H9 (cell line): Measurements from ENCODE around the gene ITPKB.

GRCh38 chr1:226738915-226739599 is at the start of gene ITPKB:
ITPKB (minus strand) TSS chr1:226739282.
- PRO-cap, result no peak

- PRO-cap, result no peak
Measured at GRCh38 chr1:226798909-226799686, 60.0 kb upstream of the ITPKB start.

GRCh38 chr1:226904012-226904585 is 33.7 kb downstream of the PSEN2 start:
- PRO-cap, result no peak

GRCh38 chr1:226941799-226942340 is 1.8 kb downstream of the COQ8A start:
- PRO-cap, result no peak

DNA sequence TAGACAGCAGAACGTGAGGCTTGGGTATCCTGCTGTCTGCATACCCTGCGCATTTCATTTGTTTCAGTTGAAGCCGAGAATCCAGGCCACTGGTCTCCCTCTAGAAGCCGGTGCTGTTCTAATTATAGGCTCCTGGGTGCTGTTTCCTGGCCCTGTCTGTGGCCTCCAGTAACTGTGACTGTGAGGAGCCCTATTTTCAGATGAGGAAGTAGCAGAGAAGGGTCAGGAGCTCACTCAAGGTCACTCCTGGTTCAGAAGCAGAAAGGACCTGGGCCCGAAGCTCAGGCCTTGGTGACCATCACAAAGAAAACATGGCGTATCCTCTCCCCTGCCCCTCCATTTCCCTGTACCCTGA is 24.0 kb downstream of the COQ8A start:
- PRO-cap, result no peak

- PRO-cap, result no peak
Measured at GRCh38 chr1:226979264-226980181, 39.4 kb downstream of the COQ8A start.

DNA sequence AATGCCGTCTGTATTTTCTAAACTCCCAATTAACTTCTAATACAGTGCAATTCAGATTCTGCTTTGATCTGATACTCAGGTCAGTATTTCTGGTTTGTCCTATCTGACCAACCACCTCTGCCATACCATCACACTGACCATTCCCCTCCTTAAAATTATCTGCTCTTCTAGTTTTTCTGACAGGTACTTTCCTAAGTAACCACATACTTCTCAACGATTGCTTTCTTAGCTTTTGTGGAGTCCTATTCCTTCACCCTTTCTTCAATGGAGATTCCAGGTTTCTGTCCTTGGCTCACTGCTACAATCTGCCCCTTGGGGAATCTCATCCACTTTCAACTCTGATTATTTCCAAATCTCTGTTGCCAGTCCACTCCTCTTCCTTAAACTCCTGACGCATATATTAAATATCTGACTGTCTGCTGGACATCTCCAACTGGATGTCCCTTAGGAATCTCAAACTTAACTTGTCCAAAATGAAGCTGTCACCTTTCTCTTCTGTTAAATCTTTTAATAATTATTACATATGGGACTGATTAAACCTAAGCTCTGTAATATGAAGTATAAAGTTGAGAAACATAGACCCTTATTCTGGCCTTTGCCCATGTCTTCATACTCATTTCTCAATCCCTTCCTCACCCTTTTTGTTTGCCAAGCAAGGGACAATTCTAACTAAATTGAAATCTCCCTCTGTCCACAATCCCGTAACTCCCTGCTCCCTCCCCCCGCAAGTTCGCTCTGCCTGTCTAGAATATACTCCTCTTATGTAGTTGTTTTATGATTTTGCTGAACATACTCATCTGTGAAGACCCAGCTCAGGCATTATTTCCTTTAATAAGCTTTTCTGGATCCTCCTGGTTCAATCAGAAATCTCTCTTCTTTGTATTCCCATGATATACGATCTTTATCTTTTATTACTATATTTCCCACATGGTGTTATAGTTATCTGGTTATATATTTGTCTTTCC is 121.7 kb downstream of the COQ8A start:
- PRO-cap, result no peak

- PRO-cap, result no peak
Measured at GRCh38 chr1:227086319-227087620, 146.7 kb downstream of the COQ8A start.

DNA sequence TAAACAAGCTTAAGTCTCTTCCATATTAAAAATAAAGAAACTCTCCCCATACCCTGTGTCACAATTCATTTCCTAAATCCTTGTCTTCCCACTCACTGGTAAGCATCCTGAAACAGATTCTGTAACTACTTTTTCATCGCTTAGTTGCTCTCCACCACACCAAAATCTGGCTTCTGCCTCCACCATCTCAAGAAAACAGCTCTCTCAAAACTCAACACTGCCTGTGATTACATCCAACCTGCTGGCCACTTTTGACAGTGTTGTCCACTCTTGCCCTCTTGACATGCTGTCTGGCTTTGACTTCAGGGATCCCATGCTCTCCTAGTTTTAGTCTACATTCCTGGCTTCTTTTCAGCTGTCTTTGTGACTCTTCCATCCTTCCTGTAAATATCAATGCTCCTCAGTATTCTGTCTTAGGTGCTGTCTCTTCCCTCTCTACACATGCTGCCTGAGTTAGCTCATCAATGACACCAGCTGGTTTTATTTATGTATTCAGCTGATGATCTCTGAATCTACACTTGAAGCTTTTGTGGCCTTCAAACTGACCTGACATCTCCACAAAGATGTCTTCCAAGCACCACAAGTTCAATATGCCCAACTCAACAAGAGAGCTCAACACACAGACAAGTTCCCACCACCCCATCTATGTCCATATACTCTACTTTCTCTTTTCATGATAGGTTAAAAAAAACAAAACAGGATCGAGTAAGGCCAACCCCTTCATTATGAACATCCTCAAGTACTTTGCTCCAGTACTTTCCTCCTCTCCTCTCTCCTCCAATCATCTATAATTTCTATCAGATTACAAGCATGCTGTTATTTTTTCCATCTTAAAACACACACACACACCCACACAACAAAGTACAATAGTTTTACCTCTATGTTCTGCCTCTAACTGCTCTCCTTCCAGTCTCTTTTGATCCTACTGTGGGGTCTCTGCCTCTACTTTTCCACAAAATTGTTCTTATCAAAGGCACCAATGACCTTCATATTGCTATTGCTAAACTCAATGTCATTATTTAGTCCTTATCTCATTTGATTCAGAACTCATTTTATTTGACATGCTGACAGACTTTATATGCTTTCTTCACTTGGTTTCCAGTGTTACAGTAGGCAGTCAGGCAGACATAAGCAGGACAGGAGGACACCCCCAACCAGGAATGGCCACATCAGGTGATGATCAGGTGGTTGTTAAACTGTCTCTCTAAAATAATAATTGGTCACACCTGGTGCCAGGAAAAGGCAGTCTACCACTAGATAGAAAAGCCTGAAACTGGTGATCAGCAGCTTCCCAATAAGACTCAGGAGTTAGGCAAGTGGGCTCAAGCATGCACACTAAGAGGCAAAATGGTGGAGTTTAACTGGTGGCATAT is 156.7 kb downstream of the COQ8A start:
- PRO-cap, result no peak

DNA sequence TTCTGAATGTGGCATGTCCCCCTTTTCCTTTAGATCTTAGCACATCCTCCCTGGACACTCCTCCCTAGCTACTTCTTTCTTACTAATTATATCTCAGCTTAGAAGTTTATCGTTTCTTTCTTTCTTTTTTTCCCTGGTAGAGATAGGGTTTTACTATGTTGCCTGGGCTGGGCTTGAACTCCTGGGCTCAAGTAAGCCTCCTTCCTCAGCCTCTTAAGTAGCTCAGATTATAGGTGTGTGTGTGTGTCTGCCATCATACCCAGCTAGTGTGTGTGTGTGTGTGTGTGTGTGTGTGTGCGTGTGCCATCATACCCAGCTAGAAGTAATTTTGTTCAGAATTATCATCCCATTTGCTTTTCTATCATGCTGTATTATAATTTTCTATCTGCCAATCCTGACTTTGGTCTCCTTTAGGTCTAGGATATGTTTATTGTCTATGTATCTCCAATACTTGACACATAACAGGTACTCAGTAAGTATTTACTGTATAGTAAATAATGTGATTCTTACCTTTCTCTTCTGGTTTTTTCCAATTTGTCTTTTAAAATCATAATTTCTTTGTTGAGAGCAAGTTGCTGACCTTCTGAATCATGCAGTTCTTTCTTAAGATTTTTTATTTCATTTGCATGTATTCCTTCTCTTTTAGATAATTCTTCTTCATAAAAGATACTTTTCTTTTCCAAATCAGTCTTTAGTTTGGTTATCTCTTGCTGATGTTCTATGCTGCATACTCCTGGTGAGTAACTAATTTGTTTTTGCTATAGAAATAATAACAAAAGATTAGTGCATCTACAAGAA is 160.6 kb downstream of the COQ8A start:
- PRO-cap, result no peak

DNA sequence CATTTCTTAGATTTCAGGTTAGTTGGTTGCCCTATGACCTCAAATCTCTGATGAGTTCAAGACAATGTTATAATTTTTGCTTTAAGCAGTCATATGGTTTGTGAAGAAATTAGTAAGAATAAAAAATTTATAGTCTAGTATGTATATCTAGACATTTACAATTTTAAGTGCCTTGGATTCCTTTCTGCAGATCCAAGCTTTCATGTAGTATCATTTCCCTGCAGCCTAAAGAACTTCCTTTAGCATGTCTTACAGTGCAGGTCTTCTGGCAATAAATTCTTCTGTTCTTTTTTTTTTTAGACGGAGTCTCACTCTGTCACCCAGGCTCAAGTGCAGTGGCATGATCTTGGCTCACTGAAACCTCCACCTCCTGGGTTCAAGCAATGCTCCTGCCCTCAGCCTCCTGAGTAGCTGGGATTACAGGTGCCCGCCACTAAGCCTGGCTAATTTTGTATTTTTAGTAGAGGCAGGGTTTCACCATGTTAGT is 150.6 kb downstream of the CDC42BPA start:
- PRO-cap, result no peak

DNA sequence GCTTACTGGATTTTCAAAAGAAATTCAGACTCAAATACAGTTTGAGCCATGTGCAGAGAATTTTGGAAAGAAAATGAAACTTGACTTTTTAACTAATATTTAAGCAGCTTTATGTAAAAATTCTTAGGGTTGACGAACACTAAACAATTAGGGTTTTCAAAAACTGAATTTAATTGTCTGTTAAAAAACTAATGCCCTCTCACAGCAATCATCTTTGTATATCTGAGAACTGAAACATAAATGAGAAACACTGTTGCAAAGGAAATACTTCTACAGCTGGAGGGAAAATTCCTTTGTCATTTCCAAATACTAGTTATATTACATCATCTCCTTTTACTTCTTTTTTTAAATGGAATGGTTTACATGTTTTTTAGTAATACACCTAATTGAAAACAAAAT is 19.2 kb downstream of the CDC42BPA start:
- PRO-cap, result no peak

- PRO-cap, result unidirectional peak, plus-strand start at chr1:227542027; bidirectional peak, plus-strand start at chr1:227542819, minus-strand start at chr1:227542595
Measured at GRCh38 chr1:227541893-227543108, 21.1 kb upstream of the ZNF678 start.

DNA sequence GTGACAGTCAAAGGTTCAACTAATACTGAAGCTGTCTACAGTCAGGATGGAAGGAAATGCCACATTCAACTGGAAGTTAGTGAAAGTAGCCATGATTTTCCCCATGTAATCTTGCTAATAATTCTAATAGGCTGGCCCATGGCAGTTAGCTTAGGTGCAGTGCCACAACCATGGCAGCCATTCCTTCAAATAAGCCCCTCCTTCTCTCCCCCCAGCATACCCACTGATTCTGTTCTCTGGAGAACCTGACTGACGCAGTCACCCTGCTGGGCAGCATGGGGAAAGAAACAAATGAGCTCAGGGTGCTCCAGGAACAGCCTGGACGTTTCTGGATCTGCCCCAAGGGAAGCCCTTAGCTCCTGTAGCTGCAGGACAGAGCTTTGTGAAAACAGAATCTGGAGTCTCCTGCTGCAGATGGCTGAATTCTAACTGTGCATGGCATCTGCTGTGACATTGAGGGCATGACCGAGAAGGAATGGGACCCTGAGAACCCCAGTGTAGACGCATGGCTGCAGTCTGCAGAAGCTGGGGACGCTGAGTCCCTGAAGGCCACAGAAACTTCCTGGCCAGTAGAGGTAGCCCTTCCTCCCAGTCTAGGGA is 22.6 kb downstream of the SNAP47 start:
- PRO-cap, result no peak

DNA sequence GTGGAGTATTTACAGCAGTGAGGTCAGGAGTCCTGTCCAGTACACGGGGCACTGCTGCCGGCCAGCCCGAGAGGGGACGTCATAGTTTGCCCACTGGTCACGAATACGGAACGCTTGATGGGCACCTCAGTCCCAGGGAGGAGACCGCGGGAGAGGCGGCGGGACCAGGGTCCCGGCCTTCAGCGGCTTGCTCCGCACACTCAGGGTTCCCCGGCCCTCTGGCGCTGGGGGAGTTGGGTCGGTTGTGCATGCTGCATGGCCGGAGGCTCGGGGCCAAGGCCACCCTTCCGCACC is 28.8 kb upstream of the PRSS38 start:
- PRO-cap, result no peak

DNA sequence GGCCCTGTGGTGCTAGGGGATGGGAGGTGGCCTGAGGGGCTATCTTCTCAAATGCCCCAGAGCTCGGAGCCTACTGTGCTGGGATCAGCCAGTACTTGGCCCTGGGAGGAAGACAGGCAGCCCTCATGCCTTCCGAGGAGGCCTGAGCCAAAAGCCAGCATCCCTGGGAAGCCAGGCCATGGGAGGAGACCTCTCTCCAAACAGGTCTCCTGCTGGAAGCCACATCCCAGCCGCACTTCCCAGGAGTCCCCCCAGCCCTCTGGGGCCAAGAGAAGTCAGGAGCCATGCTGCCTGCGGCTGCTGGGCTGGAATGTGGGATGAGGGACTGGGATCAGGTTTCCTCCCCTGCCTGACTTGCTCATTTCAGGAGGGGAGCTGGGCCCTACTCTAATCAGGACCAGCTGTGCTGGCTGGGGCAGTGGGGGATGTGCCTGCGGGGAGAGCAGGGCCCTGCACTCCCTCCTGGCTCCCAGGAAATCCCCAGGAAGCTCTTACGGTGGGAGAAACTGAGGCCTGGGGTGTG is 21.7 kb upstream of the PRSS38 start:
- PRO-cap, result bidirectional peak, plus-strand start at position 418 of the sequence, minus-strand start at position 261 of the sequence

- PRO-cap, result unidirectional peak, plus-strand start at chr1:227946884
Measured at GRCh38 chr1:227946121-227947211, 1.3 kb downstream of the WNT9A start.

DNA sequence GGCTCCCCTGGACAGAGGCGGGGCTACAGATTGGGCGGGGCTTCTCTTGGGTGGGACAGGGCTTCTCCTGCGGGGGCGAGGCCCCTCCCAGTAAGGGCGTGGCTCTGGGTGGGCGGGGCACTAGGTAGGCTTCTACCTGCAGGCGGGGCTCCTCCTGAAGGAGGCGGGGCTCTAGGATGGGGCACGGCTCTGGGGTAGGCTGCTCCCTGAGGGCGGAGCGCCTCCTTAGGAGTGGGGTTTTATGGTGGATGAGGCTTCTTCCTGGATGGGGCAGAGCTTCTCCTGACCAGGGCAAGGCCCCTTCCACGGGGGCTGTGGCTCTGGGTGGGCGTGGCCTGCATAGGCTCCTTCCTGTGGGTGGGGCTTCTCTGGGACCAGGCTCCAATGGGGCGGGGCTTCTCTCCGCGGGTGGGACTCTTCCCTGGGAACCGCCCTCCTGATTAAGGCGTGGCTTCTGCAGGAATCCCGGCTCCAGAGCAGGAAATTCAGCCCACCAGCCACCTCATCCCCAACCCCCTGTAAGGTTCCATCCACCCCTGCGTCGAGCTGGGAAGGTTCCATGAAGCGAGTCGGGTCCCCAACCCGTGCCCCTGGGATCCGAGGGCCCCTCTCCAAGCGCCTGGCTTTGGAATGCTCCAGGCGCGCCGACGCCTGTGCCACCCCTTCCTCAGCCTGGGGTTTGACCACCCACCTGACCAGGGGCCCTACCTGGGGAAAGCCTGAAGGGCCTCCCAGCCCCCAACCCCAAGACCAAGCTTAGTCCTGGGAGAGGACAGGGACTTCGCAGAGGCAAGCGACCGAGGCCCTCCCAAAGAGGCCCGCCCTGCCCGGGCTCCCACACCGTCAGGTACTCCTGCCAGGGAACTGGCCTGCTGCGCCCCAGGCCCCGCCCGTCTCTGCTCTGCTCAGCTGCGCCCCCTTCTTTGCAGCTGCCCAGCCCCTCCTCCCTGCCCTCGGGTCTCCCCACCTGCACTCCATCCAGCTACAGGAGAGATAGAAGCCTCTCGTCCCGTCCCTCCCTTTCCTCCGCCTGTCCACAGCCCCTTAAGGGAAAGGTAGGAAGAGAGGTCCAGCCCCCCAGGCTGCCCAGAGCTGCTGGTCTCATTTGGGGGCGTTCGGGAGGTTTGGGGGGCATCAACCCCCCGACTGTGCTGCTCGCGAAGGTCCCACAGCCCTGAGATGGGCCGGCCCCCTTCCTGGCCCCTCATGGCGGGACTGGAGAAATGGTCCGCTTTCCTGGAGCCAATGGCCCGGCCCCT is 22.3 kb upstream of the ARF1 start:
- PRO-cap, result bidirectional peak, plus-strand start at position 231 of the sequence, minus-strand start outside the sequence; bidirectional peak, plus-strand start at position 529 of the sequence, minus-strand start at position 316 of the sequence; bidirectional peak, plus-strand start at position 972 of the sequence, minus-strand start at position 855 of the sequence; bidirectional peak, plus-strand start outside the sequence, minus-strand start at position 1,217 of the sequence

DNA sequence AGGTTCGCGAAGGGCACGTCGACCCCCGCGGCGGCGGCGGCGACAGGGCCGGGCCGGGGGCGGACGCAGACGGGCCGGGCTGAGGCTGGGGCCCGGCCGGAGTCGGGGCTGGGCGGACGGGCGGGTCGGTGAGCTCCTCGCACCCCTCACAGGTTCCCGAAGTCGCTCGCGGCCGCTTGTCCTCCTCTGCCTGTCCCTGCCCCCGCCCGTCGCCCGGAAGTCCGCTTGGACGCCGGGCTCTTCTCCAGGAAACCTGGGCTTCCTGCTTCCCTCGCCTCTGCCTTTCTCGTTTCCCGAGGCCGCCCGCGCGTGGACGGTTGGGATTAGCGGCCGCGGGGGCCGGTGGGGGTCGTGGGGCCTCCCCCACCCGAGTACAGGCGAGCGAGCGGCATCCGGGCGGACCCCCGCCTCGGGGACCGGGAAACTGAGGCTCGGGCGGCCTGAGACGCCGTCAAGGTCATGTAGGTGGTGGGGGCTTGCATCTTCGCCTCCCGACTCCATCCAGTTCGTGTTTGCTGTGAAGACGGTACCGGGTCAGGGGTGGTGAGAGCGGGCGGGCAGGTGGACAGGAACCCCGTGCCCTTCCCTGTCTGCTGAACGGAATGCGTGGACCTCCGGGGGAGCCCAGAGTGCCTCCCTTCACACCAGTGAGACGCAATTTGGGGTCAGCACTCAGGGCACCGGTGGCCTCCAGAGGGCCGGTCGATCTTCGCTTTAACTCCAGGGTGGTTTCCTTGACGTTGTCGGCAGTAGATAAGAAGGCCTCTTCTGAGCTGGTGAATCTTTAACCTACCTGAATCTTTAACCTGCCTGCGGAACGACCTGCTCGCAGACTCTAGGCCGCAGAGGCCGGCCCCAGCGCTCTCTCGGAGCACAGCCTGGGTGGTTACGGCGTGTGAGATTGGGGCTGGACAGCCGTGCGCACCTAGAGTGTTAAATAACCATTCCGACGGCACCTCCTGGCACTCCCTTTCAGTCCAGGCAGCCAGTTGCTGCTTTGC is 641 bp downstream of the ARF1 start:
- PRO-cap, result bidirectional peak, plus-strand start at position 790 of the sequence, minus-strand start at position 519 of the sequence

- PRO-cap, result no peak
Measured at GRCh38 chr1:228087832-228088358, 5.4 kb downstream of the ARF1 start.